Measurements from ENCODE around the genes ZZZ3, DNASE2B, SSX2IP and MCOLN3.

GRCh38 chr1:77681911-77682839 lies at the start of gene ZZZ3:
Gene ZZZ3 (minus strand): TSS chr1:77682658.
- RAMPAGE, long total RNA = start-site peak on the minus strand at chr1:77682646-77682683, 321 and 379 reads in 2 replicates
- RRBS = 3% methylated on average over 8 of the region's 34 CpGs

GRCh38 chr1:77686811-77687555 lies 4.5 kb upstream of the ZZZ3 start:
- RAMPAGE, long total RNA = no peak
- RRBS = no CpG with 5 or more reads among the region's 34 CpGs

DNA sequence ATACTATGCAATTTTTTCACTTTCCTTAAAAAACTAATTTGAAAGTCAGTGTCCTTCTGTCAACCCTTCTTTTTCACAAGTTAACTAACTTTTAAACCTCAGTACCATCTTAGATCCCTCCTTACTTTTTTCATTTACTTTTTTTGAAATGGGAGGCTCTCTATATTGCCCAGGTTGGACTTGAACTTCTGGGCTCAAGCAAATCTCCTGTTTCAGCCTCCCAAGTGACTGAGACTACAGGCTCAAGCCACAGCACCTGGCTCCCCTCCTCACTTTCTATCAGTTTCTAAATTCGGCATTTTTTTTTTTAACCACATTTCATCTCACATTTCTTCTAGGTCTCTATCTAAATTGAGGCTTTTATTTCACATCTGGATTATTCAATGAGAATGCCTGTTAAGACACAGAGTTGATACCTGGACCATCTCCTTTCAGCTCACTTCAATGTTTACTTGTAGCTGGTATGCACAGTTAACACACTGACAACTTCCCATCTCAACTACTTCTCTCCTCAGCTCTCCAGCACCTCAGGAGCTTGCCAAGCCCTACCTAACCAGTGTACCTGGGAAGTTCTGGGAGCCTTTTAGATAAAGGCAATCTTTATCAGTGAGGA lies 3.6 kb downstream of the USP33 start:
- RAMPAGE, long total RNA = no peak
- RRBS = no CpG with 5 or more reads among the region's 1 CpG

DNA sequence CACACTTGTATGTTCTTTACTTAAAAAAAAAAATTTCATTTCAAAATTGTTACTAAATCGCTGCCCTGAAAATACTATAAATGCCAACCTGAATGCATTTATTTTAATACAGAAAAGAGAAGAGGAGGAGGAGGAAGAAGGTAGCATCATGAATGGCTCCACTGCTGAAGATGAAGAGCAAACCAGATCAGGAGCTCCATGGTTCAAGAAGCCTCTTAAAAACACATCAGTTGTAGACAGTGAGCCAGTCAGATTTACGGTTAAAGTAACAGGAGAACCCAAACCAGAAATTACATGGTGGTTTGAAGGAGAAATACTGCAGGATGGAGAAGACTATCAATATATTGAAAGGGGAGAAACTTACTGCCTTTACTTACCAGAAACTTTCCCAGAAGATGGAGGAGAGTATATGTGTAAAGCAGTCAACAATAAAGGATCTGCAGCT lies 36.5 kb downstream of the FUBP1 start:
- RAMPAGE, long total RNA = no peak
- RRBS = no CpG with 5 or more reads among the region's 2 CpGs

DNA sequence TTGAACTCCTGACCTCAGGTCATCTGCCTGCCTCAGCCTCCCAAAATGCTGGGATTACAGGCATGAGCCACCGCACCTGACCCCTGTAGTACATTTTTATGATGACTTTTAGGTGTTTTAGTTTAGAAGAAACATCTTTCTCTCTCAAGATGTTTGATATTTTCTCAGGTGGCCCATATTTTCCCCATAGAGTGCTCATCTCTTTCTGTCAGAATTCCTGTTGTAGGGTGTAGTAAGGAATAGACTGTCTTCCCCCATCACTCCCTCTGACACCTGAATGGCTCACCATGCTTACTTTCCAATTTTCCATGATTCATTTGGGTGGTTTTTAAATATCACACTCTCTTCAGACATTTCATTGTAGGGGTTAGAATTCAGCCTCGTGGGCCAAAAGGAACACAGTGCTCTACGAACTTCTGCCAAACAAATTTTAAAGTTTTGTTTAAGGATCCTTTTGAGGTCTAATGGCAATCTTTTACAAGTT lies 24.0 kb downstream of the GIPC2 start:
- RAMPAGE, long total RNA = no peak
- RRBS = no CpG with 5 or more reads among the region's 3 CpGs

DNA sequence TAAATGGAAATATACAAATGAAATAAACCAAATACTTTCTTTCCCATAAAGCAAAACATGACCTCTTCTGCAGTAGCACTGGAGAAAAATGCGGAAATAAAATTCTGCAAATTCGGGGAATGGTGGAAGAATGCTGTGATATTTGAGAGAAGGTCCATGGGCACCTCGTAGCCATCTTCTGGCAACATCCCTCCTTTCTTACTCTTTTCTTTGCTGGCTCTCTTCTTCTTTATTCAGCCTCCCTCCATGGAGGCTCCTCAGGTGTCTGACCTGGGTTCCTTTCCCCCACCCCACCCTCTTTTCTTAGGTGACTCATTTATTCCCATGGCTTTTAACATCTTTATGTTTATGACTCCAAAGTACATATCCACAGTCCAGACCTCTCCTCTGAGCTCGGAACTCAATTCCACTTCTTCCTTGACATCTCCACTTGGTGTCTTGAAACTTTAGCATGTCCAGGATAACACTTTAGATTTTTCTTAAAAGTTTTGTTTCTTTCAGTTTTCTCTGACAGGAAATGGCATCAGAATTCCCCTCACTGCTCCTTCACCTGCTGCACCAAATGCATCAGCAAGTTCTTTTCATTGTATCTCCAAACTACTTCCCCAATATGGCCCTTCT lies 95.7 kb downstream of the GIPC2 start:
- RAMPAGE, long total RNA = no peak
- RRBS = no CpG with 5 or more reads among the region's 4 CpGs

DNA sequence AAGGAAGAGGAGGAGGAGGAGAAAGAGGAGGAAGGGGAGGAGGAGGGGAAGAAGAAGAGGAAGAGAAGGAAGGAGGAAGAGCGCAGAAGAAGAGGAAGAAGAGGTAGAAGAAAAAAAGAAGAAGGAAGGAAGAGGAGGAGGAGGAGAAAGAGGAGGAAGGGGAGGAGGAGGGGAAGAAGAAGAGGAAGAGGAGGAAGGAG lies 513.4 kb upstream of the ADGRL4 start:
- RAMPAGE, long total RNA = no peak
- RRBS = no CpG with 5 or more reads among the region's 1 CpG

- RAMPAGE, long total RNA = no peak
- RRBS = no CpG with 5 or more reads among the region's 8 CpGs
Measured at GRCh38 chr1:81306046-81306542, 494.6 kb upstream of the ADGRL2 start.

DNA sequence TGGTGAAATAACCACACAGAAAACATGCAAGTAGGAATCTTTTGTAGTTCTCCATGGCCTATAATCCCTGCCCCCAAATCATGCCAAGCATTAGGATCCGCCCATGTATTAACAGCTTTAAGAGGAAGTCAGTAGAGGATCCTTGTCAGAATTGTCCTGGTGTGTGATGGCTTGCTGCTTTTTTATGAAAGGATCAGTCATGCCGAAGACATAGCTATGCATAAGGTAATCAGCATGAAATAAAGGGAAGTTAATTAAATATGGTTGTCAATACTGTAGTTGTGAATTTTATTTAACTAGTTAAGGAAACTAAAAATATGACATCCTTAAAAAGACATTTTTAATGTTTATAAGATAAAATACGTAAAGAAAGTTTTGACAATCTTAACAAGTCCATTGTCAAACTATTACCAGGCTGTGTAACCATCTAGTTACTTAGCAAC lies 20.1 kb downstream of the ADGRL2 start:
- RAMPAGE, long total RNA = no peak
- RRBS = no CpG with 5 or more reads among the region's 3 CpGs

DNA sequence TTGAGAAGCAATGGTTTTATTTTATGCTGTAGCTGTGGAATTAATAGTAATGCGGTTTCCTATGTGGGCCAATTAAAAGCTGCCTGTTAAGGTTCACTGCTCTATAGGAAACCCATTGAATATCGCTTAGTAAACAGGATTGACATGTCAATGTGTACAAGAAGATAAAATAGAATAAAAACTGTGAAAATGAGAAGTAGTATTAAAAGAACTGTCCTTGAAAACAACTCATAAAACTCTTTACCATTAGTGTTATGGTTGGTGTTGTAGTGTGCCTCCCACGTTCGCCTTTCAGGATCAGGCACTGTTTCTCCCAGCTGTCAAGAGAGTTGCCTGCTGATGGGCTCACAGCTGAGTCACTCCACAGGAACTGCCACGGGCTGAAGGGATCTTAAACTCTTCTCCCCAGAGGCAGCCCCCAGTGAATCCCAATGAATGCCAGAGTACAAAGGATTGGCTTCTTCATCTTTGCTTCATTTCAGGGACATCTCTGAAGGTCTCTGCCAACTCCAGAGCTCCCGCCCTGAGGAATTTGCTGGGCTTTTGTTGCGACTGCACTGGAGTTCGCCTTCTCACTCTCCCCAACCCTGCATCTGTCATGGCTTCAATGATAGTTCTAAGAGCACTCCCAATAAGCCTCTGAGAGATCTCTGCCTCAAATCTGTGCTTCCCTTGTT lies 119.5 kb downstream of the ADGRL2 start:
- RAMPAGE, long total RNA = no peak
- RRBS = no CpG with 5 or more reads among the region's 8 CpGs

DNA sequence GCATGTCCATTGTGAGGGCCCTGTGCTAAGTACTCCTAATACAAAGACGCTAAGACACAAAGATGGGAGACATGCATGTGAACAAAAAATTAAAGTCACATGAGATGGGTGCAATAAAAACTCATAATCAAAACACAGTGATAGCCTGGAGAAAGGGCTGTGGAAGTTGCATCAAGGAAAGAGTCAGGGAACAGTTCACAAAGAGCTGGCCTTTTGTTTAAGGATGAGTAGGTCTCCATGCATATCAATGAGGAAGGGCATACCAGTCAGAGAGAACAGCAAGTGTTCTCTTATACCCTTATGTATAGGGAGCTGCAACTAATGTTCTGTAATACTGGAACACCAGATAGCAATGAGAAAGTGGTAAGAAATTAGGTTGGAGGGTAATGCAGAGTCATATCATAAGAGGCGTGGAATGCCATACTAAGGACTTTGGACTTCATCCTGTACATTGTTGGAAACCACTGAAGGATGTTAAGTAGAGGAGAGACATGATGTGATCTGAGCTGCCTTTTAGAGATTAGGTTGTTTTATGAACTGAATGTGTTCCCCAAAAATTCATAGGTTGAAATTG lies 46.8 kb upstream of the SAMD13 start:
- RAMPAGE, long total RNA = no peak
- RRBS = no CpG with 5 or more reads among the region's 2 CpGs

DNA sequence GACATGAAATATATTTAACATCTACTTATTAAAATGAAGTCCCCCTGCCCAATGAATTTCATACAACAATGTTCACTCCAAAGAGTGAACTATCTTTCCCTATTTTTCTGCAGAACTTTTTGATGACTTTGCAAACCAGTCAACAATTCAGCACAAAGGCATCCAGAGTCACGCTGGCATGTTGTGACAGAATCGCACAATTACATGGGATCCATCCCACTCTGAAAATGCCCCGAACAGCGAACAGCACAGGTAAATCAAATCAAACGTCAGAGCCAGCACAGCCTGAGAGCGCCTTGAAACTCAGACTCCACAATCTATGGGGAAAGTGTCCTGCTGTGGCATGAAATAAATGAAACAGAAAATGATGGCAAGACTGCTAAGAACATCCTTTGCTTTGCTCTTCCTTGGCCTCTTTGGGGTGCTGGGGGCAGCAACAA lies at the start of gene DNASE2B:
DNASE2B (plus strand) TSS at position 272 of the 440 bp plus-strand sequence.
- RAMPAGE, long total RNA = no peak
- RRBS = no CpG with 5 or more reads among the region's 6 CpGs

- RAMPAGE, long total RNA = no peak
- RRBS = no CpG with 5 or more reads among the region's 3 CpGs
Measured at GRCh38 chr1:84430473-84431074, 32.3 kb downstream of the DNASE2B start.

GRCh38 chr1:84505074-84505552 lies 1.1 kb upstream of the SPATA1 start:
- RAMPAGE, long total RNA = no peak
- RRBS = 1% methylated on average over 7 of the region's 12 CpGs

GRCh38 chr1:84583242-84583581 lies 9.0 kb upstream of the CTBS start:
- RAMPAGE, long total RNA = no peak
- RRBS = no CpG with 5 or more reads among the region's 3 CpGs

DNA sequence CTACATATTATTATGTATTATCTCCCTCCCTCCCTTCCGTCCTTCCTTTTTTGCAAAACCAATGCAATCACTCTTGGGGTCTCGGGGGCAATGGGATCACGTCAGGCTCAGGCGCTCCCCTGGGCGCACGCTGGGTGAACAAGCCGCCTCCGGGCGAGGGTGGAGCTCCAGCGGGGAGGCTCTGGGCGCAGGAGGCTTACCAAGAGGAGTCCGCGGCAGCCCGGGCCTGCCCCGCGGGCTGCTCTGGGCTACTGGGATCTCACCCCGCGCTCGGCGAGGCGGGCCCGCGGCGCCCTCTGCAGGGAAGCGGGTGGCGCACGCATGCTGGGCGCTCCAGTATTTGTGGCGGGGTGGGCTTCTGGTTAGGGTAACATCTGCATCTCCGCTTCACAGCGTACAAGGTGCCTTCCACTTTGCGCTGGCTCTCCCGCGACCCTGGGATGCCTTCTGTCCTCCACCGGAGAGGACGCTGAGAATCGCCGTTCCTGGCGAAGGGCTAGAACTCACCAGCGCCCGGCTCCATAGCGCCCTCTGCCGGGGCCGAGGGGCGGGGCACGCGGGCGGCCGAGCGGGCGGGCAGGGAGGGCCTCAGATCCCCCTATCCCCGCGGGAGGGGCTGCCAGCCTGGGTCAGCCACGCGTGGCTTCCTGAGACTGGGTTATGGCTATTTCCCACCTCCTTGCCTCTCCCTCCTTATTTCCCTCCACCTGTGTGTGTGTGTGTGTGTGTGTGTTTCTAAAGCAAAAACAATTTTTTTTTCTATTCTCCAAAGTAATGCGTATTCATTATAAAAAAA lies 46.5 kb upstream of the CTBS start:
- RAMPAGE, long total RNA = no peak
- RRBS = 3% methylated on average over 13 of the region's 56 CpGs

DNA sequence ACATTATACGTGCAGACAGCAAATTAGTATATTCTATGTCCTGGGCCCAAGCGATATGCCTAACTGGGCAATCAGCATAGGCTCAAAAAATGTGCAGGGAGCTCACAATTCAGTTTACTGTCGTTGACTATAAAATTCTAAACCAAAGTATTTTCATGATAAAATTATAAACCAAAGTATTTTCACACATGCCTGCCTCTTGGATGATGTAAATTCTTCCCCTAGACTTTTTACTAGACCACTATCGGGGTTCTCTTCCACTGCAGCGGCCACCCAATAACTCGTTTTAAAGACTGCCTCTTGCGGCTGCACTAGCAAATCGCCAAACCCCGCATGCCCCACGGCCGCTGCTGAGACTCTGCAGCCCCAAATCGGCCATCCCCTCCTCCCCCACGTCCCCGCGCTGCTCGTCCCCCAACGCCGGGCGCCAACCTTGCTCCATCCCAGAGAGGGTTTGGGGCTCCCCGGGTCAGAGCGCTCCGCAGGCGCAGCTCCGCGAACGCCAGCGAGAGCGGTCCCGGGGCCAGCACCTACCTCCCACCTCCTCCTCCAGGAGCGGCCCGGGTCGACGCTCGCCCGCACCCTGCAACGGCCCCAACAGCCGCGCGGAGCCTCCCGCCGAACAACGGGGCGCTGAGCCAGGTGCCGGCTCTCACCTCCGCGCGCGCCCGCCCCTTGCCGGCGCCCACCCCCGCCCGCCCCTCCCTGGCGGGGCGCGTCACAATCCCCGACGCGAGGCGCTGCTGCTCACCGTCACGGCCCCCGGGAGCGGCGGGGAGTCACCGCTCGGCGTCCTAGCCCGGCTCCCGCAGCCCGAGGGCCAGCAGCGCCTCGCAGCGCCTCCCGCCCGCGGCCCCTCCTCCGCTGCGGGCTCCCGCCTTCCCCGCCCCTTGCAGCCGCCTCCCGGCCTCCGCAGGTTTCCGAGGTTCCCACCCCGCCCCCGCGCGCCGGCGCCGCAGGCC lies at the start of gene SSX2IP:
SSX2IP (minus strand) TSS at position 842 of the 962 bp plus-strand sequence.
- RAMPAGE, long total RNA = start-site peak on the minus strand centred at position 648 of the sequence, 86 bp wide, 60 and 107 reads in 2 replicates; start-site peak on the minus strand centred at position 831 of the sequence, 109 bp wide, 650 and 566 reads in 2 replicates
- RRBS = 2% methylated on average over 56 of the region's 92 CpGs

- RAMPAGE, long total RNA = no peak
- RRBS = no CpG with 5 or more reads among the region's 19 CpGs
Measured at GRCh38 chr1:84758846-84759820, 68.9 kb upstream of the SSX2IP start.

DNA sequence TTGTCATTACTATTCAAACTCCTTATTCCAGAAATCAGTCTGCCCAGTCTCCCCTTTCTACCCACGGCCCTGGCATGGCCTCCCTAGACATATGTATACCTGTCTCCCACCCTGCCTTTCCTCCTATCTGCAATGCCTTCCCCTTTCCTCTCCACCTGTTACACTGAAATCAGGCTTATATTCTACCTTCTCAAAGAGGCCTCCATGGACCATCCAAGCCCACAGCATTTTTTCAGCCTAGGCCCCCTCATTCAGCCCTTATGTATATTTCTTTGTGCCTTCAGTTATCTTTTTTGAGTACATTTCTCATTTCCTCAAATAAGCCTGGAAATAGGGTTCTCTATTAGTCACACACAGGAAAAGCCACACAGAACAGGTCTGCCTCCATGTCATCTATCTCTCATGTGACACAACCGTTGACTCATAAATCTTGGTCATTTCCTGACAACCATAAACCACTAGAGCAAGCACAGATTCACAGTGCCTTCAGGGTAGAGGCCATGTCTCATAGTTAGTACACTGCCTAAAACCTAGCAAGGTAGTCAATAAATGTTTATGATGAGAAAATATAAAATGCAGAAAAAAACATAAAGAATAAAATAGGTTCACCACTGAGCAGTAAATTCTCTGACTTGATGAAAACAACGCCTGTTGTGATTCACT lies 38.7 kb downstream of the LPAR3 start:
- RAMPAGE, long total RNA = no peak
- RRBS = no CpG with 5 or more reads among the region's 3 CpGs

- RAMPAGE, long total RNA = start-site peak on the minus strand at chr1:85048494-85048500, 12 and 7 reads in 2 replicates
- RRBS = 3% methylated on average over 64 of the region's 125 CpGs
Measured at GRCh38 chr1:85047494-85048964, at the start of gene MCOLN3. Gene MCOLN3 (minus strand): TSS chr1:85048500.